M059J (cell line): ENCODE measurements around a stretch of chr16.

DNA sequence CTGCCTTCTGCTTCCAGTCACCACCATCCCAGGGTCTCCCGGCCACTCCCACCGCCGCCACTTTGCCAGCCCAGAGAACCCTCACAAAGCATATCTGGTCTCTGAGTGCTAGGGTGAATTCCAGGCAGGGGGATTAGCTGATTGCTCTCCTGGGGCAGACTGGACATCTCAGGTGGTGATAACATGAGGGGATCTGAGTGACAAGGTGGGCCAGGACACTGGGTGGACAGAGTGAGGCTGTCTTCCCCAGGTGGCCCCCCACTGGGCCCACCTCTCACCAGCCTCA lies 6.4 kb downstream of the MAPK8IP3 start:
- RAMPAGE, long total RNA: no peak

- RAMPAGE, long total RNA: no peak
Measured at GRCh38 chr16:1752378-1753181, 18.8 kb downstream of the NME3 start.

DNA sequence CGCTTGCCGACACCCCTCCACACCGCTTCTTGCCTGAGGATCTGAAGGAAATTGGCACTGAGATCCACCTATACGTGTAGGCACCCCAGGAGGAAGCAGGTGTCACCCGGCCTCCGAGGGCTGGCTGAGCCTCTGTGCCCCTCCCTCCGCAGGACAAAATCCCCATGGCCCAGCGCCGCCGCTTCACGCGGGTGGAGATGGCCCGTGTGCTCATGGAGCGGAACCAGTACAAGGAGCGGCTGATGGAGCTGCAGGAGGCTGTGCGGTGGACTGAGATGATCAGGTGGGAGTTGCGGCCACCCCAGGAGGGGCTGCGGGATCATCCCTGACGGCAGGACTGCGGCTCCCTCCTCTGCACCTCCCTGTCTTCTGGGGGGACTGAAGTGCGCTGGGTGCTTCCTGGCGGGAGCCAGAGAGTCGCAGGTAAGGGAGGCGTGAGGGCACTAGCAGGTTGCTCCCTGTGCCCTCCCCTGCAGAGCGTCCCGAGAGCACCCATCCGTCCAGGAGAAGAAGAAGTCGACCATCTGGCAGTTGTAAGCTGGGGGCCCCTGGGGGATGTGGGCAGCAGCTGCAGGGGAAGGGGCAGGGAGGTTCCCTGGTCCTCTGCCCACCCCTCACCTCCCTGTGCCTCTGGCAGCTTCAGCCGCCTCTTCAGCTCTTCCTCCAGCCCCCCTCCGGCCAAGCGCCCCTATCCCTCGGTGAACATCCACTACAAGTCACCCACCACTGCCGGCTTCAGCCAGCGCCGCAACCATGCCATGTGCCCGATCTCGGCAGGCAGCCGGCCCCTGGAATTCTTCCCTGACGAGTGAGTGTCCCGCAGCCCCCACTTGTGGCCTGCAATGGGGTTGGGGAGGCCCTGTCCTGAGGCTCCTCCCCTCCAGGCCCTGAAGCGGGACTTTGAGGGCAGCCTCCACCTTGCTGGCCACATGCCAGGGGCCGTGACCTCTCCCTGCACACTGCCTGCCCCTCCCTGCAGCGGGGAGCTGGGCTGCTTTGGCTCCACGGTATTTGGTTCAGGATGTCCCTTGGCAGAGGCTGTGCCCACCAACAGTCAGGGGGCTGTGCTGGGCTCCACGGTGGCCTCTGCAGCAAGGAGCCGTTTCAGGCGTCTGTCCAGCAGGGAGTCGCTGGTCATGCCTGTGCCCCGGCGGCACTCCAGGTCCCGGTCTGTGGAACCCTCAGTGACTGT lies 8.7 kb downstream of the NME3 start:
- RAMPAGE, long total RNA: no peak

GRCh38 chr16:1775723-1776113 lies 2.8 kb upstream of the MRPS34 start:
- RAMPAGE, long total RNA: no peak

DNA sequence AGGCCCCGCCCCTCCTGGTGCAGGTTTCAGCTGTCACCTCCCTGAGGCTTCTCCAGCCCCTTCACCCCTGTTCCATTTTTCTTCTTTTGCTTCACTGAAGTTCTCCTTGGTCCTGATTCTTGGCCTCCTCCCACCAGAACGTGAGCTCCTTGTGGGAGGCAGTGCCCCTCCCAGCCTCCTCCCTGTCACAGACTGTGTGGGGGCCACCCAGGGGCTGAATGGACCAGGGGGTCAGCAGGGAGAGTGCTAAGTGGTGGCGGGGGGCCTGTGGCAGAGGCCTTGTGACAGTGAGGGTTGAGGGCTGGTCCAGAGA lies 3.3 kb downstream of the SPSB3 start:
- RAMPAGE, long total RNA: no peak

- RAMPAGE, long total RNA: no peak
Measured at GRCh38 chr16:1780591-1781494, 1.5 kb downstream of the SPSB3 start.

GRCh38 chr16:1781495-1782269 lies 689 bp downstream of the SPSB3 start:
- RAMPAGE, long total RNA: no peak

GRCh38 chr16:1794206-1795254 lies 1.0 kb upstream of the IGFALS start:
- RAMPAGE, long total RNA: no peak

DNA sequence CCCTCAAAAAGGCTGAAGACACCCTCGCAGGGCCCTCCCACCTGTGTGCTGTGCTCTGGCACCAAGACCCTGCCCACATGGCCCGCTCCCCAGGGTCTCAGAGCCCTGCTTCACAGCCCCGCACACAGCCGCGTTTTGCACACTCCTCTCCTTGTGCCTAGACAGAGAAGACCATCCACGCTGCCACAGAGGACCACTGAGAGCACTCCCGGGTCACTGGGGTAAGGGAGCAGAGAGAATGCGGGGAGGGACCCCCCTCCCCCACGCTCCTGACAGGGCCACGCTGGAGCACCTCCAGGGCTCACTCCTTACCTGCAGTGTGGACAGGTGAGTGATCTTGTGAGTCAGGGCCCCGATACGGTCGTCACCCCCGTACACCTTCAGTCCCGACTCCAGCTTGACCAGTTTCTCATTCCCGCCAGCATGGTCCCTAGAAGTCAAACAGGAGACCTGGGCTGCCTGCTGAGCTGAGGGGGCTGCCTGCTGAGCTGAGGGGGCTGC lies 7.0 kb downstream of the HAGH start:
- RAMPAGE, long total RNA: no peak

GRCh38 chr16:1933032-1933819 lies 9.8 kb downstream of the MSRB1 start:
- RAMPAGE, long total RNA: no peak

DNA sequence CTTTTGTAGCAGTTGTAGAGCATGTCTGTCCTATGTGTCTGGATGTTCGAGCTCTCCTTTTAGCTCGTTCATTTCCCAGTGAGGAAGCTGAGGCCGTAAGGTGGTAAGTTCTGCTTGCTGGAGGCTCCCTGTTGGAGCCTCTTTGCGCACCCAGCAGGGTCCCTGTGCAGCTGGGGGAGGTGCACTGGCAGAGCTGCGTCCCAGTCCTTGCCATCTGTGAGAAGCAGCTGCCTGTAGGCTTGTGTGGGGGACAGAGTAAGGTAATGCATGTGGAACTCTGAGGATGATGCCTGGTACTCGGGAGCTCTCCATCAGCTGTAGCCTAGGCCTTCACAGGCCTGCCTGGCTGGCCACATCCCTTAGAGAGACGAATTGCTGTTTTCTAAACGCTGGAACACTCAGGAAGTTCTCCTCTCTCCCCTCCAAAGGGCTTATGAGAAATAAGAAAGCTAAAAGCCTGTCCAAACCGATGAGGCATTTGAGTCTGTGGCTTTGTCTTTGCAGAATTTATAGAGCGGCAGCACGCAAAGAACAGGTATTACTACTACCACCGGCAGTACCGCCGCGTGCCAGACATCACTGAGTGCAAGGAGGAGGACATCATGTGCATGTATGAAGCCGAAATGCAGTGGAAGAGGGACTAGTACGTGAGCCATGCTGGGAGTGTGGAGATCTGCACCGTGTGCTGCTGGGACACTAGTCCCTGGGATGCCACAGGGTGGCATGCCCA lies 1.5 kb downstream of the NDUFB10 start:
- RAMPAGE, long total RNA: no peak

DNA sequence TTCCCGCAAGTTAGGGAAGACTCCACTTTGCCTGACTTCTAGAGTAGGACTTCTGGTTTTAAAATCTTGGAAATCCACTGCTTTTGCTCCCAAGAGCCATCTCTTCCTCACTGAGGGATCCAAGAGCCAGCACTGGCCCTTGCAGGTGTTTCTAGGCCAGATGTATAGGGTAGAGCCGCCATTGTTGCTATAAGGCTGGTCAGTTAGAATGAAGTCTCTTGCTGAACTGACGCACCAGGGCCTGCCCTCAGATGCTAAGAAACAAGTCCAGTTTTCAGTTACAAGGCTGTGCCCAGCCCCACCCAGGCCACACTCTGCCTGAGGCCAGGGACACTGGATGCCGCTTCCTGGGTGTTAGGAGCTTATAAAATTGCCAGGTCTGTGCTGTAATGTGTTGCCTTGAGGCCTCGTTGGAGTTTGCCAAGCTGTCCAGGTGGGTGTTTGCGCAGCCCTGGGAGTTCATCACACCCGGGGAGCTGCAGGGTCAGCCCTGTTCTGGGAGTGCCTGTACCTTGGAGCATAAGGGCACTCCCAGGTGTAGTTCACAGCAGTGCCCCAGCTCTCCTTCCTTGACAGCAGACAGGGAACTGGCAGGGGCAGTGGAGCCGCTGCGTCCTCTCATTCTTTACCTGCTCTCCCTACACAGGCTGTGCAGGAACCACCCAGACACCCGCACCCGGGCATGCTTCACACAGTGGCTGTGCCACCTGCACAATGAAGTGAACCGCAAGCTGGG lies 1.4 kb downstream of the GFER start:
- RAMPAGE, long total RNA: no peak

DNA sequence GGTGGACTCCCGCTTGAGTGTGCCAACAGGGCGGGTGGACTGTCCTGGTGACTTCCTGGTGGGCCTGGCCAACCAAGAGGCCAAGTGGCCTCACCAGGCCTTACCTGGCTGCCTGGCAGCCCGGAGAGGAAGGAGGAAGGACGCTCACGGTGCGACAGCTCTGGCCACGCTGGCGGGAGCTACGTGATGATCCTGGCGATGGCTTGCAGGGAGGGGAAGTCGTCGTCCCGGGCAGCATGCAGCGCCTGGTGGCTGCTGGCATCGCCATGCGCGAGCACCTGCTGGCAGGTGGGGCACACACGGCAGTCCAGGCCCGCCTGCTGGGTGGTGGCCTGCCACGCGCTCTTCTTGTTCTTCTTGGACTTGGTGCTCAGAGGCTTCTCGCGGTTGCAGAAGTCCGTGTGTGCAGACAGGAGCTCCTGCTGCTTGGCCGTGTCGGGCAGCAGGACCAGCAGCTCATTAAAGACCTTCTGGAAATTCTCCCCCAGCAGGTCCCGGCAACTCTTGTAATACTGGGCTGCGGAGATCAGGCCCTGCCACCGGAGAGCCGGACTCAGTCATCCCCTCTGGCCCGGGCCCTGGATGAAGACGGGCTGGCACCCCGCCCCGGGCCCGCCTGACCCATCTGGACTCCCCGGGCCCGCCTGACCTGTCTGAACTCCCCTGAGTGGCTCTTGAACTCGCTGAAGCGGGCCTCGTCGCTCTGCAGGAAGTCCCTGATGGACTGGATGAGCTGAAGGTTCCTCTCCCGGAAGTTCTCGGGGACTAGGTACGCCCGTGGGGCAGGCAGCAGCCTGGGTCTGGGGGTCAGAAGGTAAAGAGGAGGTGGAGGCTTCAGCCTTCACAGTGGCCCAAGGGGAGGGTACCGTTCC lies 8.5 kb downstream of the SYNGR3 start:
- RAMPAGE, long total RNA: no peak

- RAMPAGE, long total RNA: no peak
Measured at GRCh38 chr16:2020523-2021181, 1.1 kb downstream of the NPW start.

GRCh38 chr16:2028644-2029842 lies 2.3 kb downstream of the NHERF2 start:
- RAMPAGE, long total RNA: no peak

DNA sequence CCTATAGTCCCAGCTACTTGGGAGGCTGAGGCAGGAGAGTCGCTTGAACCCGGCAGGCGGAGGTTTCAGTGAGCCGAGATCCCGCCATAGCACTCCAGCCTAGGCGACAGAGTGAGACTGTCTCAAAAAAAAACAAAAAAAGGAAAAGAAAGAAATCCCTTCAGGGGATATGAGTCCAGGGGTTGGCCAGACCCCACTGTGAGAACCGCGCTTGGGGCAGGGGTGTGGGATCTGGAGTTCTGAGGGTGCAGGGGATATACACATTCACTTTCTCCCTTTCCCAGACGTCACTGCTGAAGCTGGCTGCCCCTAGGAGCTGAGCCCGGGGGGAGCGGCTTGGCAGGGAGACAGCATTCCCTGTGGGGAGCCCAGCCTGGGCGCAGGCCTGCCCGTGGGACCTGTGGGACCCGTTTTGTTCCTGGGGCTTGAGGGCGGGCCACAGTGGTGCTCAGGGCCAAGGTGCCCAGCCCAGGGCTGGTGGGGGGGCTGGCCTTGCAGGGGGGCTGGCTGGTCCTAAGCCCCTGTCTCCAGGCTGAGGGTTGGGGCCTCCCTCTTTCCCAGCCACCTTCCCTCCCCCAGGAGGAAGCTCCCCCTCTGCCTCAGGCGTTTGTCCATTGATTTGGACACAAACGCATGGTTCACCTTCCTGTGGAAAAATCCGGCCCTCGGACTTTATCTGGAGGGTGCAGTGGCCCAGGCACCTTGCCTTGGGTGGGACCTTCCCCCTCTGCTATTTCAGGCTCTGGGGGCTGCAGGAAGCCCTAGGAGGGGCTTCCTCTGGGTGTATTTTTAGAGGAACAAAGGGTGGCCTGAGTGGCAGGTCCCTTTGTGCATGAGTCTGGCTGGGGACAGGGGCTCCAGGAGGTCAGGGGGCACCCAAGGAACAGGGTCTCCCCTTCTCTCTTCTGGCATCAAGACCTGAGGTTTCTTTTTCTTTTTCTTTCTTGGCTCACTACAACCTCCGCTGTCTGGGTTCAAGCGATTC lies 4.4 kb downstream of the NHERF2 start:
- RAMPAGE, long total RNA: no peak

- RAMPAGE, long total RNA: no peak
Measured at GRCh38 chr16:2034530-2035013, 7.9 kb downstream of the NHERF2 start.

- RAMPAGE, long total RNA: no peak
Measured at GRCh38 chr16:2035469-2036122, 8.9 kb downstream of the NHERF2 start.

DNA sequence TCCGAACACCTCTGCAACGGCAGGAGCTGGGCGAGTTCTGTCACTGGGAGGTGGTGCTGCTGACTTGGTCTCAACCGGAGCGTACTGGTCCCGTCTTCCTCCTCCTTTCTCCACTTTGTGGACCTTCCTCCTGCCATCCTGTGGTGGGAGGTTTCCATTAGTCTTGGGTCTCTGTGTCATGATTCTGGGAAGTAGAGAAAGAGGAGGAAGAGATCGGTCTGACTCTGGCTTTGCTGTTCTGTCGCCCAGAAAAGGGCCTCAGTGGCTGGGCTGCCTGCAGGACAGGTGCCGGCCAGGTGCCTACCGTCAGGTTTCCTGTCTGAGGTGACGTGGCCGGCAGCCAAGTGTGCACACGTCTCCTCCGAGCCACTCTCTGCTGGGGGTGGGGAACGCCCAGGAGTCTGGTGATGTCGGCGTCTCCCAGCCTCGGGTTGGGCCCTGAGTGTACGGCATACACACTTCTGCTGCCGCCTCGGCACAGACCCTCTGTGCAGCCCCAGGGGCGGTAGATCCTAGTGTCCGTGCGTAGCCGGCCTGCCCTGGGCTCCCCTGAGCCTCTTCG lies 7.0 kb downstream of the TSC2 start:
- RAMPAGE, long total RNA: no peak

DNA sequence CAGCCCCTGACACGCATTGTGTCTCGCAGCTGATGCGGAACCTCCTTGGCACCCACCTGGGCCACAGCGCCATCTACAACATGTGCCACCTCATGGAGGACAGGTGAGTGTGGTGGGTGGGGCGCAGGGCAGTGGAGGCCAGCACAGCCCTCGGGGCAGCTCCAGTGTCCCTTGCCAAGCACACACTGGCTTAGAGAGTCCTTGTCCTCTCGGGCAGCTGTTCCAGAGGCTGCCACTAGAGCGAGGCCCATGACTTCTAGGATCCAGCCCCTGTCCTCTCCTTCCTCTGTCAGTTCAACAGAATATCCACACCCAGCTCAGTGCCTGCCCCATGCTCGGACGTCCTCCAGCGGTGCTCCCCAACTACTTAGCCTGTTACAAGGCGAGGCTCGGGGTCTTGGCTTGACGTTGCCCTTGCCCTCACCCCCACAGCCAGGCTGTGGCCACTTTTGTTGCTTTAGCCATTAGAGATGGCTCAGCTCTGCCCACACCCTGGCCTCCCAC lies 9.3 kb downstream of the TSC2 start:
- RAMPAGE, long total RNA: no peak